Cerebral cortex (tissue), 2 donors: ENCODE measurements around the genes USH2A and ESRRG.

- PRO-cap, 2 experiments = no peak in any of the 2 experiments
Observed at GRCh38 chr1:215620501-215621589, 53.7 kb downstream of the KCTD3 start.

- PRO-cap, 2 experiments = no peak in any of the 2 experiments
Observed at GRCh38 chr1:215637059-215637744, 70.1 kb downstream of the KCTD3 start.

DNA sequence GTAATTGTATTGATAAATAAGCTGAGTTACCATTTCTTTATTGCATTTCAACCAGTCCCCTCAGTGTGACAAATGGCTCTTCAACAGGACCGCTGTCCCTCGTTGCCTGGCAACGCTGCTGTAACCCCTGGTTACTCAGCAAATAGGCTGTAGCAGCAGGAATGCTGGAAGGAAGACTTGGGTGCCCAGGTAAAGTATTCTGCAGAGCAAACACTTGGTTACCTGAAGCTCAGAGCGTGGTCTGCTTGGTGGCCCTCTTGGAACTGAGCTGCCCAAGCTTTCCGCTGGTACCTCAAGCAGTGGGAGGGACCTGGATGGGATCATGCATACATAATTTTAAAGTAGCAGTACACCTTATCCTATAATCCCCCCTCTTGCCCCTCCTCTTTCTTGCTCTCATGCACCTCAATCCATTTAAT lies at the start of gene USH2A:
Gene USH2A (minus strand): TSS at position 265 of the 419 bp plus-strand sequence.
- PRO-cap, 2 experiments = no peak in any of the 2 experiments

DNA sequence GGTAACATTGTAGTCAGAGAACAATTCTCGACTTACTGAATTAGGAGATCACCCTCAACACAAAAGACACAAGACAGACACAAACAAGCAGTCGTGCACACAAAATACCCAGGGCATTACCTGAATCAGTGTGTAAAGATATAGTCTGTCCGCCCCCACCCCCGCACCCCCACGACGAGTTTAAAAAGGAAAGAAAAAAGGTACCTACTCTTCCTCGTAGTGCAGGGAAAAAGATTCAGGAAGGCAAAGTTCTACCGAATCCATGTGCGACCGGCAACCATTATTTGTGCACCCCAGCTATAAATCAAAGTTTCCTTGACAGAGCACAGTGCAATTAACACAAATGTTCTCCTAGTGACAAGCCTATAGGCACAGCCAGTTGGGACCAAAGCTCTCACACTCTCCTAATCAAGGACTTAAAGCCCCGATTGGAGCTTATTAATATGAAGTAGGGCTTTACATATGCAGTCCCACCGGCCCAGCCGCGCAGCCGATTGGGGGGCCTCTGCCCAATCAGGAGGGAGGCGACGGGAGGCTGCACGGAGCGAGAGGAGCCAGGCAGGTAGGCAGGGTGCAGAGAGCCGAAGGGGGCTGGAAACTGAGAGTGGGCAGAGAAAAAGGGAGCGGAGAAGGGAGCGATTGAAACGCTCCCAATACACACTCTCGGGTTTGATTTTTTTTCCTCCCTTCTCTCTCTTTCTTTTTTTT lies at the start of gene ESRRG:
Gene ESRRG (minus strand): TSS at position 394 of the 708 bp plus-strand sequence.
- PRO-cap, 2 experiments = peak in 1 of 2 experiments; most common plus-strand start position 611 of the sequence (in 1); most common minus-strand start position 418 of the sequence (in 1)

DNA sequence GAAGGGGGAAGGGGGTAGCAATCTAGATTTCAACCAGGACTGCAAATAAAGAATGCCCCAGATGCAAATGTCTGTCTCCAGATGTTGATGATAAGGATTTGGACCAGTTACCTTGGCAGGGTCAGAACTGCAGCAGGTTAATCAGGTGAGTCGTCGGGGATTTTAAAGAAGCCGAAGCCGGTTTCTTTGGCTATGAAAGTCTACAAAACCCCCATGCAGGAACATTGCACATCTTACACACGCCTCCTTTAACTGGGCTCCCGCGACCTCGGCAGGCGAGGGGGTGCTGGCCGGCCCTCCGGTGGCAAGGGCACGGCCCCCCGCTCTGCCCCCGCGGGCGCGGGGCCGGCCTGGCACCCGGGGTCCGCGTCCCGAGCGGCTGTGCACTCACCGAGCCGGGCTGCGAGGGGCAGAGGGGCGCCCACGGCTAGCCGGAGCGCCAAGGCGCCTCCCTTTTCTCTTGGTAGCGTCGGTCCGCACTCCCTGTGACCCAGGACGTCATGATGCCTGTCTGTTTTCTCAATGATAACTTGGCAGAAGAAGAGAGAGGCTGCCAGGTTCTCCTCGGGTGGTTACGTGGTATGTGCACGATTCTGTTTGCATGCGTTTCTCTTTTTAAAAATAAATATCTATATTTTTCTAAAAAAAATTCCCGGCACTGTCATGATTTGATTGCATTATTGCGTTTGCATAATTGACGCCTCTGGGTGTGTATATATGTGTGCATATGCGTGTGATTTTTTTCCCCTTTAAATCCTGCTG lies 366.3 kb upstream of the ESRRG start:
- PRO-cap, 2 experiments = peak in 1 of 2 experiments; most common plus-strand start position 525 of the sequence (in 1); most common minus-strand start position 383 of the sequence (in 1)

GRCh38 chr1:217134538-217135403 lies 411.5 kb upstream of the ESRRG start:
- PRO-cap, 2 experiments = no peak in any of the 2 experiments

GRCh38 chr1:218347252-218348092 lies 2.3 kb downstream of the TGFB2 start:
- PRO-cap, 2 experiments = peak in 1 of 2 experiments; most common plus-strand start chr1:218347584 (in 1); most common minus-strand start chr1:218347361 (in 1)

DNA sequence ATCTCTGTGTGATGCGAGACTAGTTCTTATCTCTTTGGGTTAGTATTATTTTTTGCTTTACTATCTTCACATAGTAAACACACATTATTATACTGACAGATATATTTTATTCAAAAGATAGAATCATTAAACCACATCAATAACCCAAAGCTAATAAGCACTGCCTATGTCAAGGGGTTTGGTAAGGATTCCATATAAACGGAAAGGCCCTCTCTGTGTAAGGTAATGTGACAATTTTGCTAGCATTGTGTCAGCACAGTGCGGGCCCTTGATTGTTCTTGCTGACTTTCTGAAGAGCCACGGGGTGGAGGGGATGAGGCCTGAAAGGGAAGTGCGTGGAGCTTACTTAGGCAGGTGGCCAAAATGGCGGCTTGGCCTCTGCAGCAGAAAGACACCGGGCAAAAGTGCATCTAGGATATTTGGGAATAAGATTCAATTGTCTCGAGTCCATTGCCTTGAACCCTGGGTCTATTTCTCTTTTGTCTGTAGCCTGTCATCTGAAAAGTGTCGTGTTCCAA lies 114.2 kb downstream of the TGFB2 start:
- PRO-cap, 2 experiments = no peak in any of the 2 experiments

DNA sequence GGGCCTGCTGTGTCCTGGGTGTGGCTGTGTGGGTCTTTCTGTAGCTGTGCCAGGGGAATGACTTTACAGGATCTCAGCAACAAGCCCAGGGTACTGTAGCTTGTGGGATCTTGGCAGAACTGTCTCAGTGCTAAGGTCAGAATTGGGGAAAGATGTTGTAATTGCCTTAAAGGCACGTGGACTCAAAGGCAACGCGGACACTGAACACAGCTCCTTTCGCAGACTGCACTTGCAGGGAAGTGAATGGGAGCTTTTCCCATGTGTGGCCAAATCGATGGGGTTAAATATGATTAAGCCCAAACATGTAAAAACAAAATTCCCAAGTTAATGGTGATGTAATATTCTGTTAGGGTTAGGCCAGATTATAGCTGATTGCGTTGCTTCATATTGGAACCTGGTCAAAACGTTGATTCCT lies 367.1 kb downstream of the TGFB2 start:
- PRO-cap, 2 experiments = no peak in any of the 2 experiments

- PRO-cap, 2 experiments = no peak in any of the 2 experiments
Observed at GRCh38 chr1:219189412-219189617, 15.6 kb downstream of the LYPLAL1 start.

DNA sequence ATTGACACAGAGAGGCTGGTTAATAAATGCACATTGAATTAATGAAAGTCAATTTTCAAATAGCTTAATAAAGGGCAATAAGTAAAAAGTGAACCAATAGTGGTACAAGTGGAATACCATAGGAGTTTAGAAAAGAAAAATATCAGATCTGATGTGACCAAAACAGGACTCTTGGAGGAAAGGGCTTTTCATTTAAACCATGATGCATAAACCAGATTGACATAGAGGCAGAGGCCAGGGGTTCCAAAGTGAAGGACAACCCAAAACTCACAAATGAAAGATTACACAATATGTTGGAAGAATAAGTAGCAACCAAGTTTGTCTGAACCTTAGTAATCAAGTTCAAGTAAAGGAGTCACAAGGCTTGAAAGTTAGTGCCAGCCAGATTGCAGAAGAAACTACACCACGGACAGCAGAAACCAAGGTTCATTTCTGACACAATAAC lies 124.7 kb downstream of the ZC3H11B start:
- PRO-cap, 2 experiments = no peak in any of the 2 experiments

DNA sequence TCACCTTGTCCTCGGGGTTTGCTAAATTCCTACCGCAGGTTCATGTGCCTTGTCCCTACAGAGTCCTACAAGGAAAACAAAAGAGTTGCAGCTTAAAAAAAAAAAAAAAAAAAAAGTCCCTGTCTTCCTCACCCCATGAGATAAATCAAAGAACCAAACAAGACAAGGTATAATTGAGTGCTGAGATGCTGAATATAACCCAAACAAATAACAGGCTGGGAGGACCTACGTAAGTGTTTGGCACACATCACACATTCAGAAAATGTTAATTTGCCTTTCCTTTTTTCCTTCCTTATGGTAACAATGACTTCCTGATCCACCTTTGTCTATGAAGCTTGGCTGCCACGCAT lies 44.5 kb downstream of the ZC3H11B start:
- PRO-cap, 2 experiments = no peak in any of the 2 experiments

GRCh38 chr1:219979898-219980777 lies 51.8 kb upstream of the SLC30A10 start:
- PRO-cap, 2 experiments = no peak in any of the 2 experiments

DNA sequence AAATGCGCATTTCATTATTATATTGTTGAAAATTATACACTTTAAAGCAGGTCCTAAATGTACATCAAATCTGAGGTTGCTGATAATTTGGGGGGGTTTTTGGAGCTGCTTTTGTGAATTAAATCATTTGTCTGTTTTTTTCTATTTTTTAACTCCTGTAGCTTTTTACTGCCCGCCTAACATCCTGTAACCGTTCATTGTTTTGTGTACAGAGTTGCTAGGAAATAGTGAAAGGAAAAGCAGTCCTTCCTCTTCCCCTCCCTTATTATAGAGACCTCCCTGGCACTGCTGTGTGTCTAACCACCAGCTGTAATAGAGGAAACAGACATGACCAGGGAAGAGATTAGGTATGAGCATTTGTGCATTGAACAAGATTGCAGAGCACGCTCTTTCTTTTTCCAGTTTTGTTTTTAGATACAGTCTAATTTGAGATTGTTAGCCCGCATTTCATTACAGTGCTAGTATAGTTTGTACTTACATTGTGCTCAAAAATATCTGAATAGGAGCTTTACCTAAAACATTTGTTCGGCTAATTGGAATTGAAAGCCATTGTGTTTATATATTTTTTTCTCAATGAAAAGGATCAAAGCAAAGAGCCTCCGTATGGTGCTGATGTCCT lies 43.5 kb downstream of the IARS2 start:
- PRO-cap, 2 experiments = no peak in any of the 2 experiments

- PRO-cap, 2 experiments = no peak in any of the 2 experiments
Observed at GRCh38 chr1:220559026-220559860, 31.3 kb downstream of the MARK1 start.

DNA sequence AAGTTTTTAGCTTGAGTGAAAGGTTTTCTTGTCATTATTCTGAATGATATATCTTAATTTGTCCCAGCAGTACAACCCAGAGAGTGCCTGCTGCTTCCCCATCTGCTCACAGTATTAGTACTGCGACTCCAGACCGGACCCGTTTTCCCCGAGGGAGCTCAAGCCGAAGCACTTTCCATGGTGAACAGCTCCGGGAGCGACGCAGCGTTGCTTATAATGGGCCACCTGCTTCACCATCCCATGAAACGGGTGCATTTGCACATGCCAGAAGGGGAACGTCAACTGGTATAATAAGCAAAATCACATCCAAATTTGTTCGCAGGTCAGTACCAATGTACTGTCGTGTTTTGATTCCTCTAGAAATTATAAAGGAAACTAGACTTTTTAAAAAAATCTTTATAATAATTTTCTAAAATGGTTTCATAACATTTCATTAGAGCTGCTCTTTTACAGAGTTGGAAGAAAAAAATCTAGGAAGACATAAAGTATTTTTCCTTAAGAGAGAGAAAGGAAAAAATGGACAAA lies 37.1 kb upstream of the C1orf115 start:
- PRO-cap, 2 experiments = no peak in any of the 2 experiments

DNA sequence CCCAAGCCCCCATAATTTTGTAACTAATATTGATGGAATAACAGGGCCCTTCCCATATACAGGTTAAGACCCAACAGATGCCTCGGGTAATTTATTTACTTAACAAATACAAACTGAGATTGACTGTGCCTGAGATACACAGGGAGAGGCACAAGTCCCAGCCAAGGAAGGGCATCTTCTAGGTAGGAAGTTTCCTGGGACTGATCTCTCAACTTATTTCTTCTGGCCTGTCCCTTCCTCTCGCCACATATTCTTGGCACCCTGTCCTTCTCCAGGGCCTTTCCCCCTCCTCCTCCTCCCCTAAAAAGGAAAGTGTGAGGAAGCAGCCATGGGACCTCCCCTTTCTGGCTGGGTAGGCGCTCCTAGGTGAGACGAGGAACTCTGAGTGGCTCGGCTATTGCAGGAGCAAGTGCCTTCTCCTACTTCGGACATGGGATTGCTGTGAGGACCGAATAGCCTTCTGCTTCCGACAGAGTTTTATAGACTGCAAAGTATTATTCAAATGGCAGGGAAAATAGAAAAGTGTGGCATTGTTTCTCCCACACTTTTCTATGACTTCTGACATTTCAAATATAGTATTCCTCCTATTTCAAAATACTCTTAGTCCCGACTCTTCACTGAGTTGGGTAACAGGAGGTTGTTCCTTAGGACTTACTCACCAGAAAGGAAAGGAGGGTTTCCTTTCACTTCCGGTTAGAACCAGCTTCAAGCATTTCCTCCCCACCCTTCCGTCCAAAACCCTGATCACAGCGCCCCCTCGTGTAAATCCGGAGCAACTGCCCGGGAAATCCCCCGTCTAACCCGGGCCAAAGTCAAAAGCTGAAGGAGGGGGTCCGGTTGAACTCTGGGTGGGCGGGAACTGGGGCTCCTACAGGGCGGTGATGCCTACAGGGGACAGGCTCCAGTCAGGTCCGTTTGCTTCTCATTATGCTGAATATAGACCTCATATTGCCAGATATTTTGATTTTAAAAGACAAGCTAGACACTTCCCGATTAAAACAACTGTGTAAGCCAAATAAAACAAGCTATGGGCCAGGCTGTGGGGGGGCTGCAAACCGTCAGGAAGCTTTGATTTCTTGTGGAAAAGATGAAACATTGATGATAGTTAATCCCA lies 15.3 kb upstream of the MTARC2 start:
- PRO-cap, 2 experiments = no peak in any of the 2 experiments

DNA sequence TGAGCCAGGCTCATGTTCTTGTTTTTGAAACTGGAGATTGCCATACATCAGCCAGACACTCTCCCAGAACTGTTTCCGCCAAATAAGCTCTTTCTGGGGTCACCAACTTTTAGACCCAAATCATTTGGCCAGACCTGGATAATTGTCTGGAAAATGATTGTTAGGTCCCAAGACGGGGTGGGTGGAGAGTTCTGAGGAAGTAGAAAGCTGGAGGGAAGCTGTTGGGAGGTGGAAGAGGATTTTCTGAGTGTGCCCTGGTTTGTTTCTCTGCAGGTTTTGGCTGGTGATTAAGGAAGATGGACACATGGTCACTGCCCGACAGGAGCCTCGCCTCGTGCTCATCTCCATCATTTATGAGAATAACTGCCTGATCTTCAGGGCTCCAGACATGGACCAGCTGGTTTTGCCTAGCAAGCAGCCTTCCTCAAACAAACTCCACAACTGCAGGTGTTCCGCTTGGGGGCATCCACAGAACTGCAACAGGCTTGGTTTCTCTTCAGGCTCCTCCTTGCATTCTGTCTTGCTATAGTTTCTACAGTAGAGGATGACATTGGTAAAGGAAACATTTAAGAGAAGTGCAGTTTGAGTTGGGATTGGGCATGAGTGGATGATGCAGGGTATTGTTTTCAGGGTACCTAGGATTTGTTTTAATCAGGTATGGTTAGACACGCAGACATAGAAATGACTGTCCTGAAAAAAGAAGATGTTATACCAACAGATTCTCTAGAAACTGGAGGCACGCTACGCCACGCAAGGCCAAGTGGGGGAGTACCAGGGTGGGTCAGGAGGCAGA lies 6.7 kb downstream of the MTARC2 start:
- PRO-cap, 2 experiments = no peak in any of the 2 experiments

GRCh38 chr1:220767065-220768130 lies 19.3 kb downstream of the MTARC2 start:
- PRO-cap, 2 experiments = no peak in any of the 2 experiments

DNA sequence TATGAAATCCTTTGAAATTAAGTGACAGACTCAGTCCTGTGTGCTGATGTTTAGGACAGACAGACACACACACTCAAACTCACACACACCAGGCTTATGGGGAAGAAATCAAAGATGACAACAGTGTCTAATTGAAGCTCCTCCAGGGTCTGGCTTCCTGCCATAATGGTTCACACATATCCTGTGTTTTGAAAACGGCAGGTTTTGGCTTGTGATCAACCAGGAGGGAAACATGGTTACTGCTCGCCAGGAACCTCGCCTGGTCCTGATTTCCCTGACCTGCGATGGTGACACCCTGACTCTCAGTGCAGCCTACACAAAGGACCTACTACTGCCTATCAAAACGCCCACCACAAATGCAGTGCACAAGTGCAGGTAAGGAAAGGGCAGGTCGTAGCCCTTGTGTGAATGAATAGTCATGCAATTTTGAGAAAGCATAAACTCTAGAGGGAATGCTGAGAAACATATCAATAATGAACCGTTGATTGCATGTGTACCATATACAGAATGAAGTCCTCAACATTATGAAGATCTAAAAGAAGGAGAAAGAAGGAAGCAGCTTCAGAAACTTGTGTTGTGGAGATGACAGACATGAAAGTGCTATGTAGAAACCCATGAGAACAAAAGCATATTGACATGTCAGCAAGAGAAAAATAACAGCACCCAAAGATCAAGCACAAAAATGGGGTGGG lies 4.7 kb downstream of the MTARC1 start:
- PRO-cap, 2 experiments = no peak in any of the 2 experiments